ENCODE measurements around a stretch of chr2.

GRCh38 chr2:168082189-168082970 lies 165.0 kb downstream of the STK39 start:
- PRO-cap, 10 experiments = no peak in any of the 10 experiments

GRCh38 chr2:168357748-168358037 lies 98.4 kb upstream of the CERS6 start:
- PRO-cap, 10 experiments = no peak in any of the 10 experiments

GRCh38 chr2:168632404-168633144 lies 169.9 kb upstream of the NOSTRIN start:
- PRO-cap, 10 experiments = no peak in any of the 10 experiments

DNA sequence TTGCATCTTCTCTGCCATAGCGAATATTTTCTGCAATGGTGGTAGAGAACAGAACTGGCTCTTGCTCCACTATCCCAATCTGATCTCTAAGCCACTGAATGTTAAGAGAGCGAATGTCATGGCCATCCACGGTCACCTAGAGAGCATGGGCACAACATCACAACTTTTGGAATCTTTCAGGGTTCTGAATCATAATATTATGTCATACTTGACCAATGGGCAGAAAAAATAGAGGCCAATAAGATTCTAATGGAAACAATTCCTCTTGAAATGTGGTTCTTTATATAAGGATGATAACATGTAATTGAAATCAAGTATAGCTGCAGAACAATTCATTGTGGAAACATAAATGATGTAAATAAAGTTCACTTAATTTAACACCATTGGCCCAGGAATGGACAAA lies 59.2 kb downstream of the ABCB11 start:
- PRO-cap, 10 experiments = no peak in any of the 10 experiments

DNA sequence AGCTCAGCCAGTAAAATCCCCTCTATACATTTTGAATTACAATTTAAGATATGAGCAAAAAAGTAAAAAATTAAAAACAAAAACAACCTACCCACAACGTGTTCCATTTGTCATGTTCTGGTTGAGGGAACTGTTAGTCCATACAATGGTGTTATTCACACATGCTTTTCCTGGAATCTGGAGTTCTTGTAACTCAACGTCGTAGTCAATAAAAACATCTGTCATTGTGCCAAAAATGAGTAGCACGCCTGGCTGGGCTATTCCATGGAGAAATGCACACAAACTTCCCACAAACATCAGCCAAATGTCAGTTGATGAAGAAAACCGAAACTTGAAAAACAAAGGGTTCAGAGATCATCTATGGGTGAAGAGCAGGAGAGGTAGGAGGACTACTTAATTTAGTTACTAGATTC lies 17.9 kb downstream of the ABCB11 start:
- PRO-cap, 10 experiments = peak in 1 of 10 experiments; most common plus-strand start position 341 of the sequence (in 1); most common minus-strand start position 179 of the sequence (in 1)

GRCh38 chr2:169074043-169075003 lies 5.0 kb downstream of the DHRS9 start:
- PRO-cap, 10 experiments = peak in 1 of 10 experiments; most common minus-strand start chr2:169074344 (in 1)

- PRO-cap, 10 experiments = peak in 2 of 10 experiments; most common plus-strand start chr2:169361888 (in 1); most common minus-strand start chr2:169361883 (in 1)
These were observed 753 bp downstream of the LRP2 start for GRCh38 chr2:169361392-169362169.

- PRO-cap, 10 experiments = no peak in any of the 10 experiments
These were observed 315 bp upstream of the PPIG start for GRCh38 chr2:169583887-169584184.

DNA sequence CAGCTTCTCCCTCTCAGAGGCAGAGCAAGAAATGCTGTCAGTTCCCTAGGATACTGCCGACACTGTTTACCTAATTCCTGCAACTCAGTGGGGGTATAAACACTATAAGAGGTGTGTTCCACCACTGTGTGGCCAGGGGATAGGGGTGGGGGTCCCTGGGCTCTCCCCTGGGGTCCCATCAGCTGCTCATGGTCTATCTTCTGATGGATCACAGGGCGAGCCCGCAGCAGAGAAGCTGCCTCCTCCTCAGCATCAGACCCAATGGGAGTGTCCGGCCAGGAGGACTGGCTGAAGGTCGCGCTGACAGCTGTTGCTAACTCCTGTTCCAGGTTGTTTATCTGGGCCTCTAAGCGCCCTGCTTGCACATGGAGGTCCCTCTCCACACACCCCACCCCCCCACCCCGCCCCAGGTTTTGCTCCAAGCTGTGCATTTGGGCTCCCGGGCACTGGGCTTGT lies 17.2 kb upstream of the KLHL23 start:
- PRO-cap, 10 experiments = peak in 2 of 10 experiments; most common plus-strand start position 252 of the sequence (in 2); most common minus-strand start position 263 of the sequence (in 2)

DNA sequence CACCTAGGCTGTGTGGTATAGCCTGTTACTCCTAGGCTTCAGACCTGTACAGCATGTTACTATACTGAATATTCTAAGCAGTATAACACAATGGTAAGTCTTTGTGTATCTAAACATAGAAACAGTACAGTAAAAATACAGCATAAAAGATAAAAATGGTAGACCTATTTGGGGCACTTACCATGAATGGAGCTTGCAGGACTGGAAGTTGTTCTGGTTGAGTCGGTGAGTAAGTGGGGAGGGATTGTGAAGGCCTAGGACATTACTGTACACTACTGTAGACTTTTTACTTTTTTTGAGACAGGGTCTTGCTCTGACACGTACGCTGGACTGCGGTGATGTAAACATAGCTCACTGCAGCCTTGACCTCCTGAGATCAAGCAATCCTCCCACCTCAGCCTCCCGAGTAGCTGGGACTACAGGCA lies 6.2 kb downstream of the KLHL23 start:
- PRO-cap, 10 experiments = no peak in any of the 10 experiments

DNA sequence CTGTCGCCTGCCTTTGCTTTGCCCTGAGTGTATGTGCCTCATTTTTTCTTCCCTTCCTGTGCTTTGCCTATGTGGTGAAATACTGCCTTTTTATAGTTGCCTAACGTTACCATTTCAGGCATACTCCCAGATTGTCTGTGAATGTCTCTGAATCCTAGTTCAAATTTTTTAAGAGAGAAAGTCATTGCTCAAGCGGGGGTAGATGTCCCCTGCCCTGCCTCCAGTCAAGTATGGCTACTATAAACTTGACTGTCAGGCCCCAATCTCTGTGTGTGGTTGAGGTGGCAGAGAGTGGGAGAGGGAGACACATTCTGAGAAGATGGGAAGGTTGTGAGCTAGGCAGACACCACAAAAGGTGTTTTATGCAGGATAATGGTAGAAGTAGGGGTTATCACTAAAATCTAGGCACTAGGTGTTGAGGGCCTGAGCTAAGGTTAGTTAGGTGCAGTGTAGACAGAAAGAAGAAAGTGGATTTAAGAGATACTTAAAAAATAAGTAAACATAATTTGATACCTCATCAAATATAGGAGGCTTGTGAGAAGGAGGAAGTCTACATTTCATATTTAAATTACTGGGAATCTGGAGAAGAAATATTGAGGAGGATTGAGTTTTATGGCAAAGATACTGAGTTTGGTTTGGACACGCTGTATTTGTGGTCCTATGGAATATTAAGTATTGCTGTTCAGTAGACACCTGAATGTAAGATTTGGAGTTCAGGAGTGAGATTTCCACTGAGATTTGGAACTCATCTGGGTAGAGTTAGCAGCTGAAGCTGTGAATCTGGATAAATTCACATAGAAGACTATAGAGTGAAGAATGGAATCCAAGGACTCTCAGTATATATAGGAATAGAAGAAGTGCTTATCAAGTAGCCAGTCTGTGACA lies 93.6 kb downstream of the UBR3 start:
- PRO-cap, 10 experiments = no peak in any of the 10 experiments

DNA sequence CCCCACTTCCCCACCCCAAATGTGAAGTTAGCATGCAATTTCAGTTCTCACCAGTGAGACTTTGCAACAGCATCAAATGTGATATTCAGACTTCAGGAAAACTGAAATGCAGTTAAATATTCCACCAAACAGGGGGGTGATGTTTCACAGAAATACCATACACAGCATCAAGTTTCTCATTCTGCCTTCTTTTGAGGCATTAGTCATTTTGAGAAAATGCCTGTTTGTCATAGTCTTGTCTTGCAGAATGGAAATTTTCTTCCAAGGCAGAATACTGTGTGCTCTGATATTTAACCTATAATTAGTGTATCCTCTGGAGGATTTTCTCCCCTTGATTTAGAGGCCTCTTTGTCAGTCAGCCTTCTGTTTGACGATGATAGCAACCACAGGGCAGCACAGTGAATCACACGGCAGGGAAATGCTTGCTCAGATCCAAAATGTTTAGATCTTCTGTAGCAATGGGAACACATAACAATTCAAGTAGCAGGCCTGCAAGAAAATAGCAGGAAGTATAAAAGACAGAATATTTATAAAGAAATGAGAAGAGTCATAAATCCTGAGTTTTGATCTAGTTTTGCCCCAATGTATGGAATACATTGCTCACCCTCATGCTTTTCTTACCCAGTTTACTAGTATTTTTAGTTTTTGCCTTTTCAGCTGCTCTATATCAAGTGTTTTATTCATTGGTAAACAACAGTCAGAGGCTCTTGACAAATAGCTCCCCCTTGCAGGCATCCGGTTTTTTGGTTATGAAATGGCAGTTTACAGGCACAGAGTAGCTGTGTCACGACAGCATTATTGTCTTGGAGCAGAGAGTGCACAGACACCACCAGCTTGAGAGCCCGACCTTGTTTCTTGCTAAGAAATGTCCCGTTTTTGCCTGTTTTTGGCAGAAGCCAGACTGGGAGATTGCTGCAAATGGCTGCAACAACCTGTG lies 185.0 kb downstream of the MYO3B start:
- PRO-cap, 10 experiments = no peak in any of the 10 experiments

- PRO-cap, 10 experiments = no peak in any of the 10 experiments
These were observed 252.4 kb upstream of the SP5 start for GRCh38 chr2:170462708-170463217.

DNA sequence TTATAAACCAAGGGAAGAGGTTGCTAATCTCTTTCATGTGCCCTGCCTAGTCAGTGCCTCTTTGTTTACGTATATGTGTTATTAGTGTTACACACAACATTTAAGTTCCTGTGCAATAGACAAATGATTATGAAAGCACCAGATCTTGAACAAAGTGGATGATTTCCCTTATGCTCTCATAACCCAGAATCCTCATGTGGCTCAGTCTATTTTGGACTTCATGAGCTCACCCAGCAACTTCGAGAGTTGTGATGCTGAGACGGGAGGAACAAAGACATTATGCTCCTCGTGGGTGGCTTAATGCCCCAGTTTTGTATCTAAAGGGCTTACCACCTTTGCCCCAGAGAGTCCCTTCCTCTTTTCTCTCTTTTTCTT lies 214.3 kb upstream of the SP5 start:
- PRO-cap, 10 experiments = no peak in any of the 10 experiments

- PRO-cap, 10 experiments = no peak in any of the 10 experiments
These were observed 3.3 kb upstream of the SP5 start for GRCh38 chr2:170711542-170712556.

DNA sequence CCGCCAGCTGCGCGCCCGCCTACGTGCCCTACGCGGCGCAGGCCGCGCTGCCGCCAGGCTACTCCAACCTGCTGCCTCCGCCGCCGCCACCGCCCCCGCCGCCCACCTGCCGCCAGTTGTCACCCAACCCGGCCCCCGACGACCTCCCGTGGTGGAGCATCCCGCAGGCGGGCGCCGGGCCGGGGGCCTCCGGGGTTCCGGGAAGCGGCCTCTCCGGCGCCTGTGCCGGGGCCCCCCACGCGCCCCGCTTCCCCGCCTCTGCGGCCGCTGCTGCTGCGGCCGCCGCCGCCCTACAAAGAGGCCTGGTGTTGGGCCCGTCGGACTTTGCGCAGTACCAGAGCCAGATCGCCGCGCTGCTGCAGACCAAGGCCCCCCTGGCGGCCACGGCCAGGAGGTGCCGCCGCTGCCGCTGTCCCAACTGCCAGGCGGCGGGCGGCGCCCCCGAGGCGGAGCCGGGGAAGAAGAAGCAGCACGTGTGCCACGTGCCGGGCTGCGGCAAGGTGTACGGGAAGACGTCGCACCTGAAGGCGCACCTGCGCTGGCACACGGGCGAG lies 1.6 kb downstream of the SP5 start:
- PRO-cap, 10 experiments = no peak in any of the 10 experiments

DNA sequence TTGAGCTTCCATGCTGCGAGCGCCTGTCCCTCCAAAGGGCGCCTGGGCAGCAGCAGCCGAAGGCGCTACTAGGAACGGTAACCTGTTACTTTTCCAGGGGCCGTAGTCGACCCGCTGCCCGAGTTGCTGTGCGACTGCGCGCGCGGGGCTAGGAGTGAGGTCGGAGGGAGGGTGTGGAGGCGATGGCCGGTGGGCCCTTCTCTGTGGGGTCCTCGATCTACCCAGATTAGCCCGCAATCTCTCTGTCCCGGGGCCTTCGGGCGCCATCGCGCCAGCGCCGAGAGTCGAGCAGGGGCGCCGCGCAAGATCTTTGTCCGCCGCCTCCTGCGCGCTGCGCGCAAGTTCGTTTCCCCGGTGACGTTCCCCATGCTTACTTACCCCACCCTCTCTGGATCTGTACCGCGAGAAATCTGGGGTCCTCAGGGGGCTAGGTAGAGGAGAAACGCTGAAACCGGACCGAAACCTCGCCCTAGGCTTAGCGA lies 694 bp downstream of the GAD1 start:
- PRO-cap, 10 experiments = no peak in any of the 10 experiments

- PRO-cap, 10 experiments = no peak in any of the 10 experiments
These were observed 115.2 kb downstream of the GORASP2 start for GRCh38 chr2:171044184-171044799.

DNA sequence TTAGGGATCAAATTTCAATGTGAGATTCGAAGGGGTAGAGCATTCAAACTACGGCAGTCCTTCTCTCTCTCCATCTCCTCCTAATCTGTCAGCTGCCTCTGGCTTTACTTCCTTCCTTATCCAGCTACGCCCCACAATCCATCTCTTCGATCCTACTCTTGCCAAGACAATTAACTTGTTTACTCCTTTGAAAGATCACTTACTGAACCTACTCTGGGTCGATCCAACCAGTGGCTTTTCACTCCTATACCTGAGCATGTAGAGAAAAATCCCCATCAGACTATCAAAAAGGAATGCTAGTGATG lies 21.1 kb upstream of the TLK1 start:
- PRO-cap, 10 experiments = no peak in any of the 10 experiments

DNA sequence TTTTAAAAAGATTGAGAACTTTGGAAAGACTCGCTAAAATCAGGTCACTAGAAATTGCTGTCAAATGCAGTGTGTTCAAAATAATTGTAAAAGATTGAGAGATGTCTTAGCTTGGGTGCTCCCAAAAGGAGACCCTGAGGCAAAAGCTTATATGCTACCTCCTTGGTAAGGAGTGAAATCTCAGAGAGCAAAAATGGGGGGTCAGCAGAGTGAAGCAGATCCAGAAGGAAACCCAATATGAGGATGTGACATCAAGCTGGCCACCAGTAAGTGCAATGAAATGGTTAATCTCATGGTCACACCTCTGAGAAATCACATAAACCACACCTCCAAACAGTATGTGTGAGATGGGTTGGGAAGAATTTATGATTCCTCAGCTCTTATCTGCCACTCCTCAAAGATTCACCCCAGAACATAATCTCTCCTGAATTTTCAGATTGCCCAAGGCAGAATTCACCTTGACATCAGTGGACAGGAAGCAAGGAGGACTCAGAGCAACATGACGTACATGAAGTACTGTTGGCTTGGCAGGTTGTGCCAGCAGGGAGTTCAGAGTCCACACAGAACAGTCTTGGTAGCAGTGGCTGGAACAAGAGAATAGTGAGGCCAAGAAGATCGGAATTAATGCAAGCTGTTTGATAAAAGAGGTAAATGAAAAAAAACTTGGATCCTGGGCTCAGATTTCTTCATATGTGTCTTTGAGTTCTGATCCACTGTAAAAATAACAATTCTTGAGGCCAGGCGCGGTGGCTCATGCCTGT lies 31.8 kb upstream of the CYBRD1 start:
- PRO-cap, 10 experiments = no peak in any of the 10 experiments

Data from Metastatic Breast Carcinoma in the Brain (tissue), 10 donors.